Sigmoid colon (tissue), 4 donors: Measurements from ENCODE around the genes ADGRE3, OR7C2, SYDE1 and ILVBL.

DNA sequence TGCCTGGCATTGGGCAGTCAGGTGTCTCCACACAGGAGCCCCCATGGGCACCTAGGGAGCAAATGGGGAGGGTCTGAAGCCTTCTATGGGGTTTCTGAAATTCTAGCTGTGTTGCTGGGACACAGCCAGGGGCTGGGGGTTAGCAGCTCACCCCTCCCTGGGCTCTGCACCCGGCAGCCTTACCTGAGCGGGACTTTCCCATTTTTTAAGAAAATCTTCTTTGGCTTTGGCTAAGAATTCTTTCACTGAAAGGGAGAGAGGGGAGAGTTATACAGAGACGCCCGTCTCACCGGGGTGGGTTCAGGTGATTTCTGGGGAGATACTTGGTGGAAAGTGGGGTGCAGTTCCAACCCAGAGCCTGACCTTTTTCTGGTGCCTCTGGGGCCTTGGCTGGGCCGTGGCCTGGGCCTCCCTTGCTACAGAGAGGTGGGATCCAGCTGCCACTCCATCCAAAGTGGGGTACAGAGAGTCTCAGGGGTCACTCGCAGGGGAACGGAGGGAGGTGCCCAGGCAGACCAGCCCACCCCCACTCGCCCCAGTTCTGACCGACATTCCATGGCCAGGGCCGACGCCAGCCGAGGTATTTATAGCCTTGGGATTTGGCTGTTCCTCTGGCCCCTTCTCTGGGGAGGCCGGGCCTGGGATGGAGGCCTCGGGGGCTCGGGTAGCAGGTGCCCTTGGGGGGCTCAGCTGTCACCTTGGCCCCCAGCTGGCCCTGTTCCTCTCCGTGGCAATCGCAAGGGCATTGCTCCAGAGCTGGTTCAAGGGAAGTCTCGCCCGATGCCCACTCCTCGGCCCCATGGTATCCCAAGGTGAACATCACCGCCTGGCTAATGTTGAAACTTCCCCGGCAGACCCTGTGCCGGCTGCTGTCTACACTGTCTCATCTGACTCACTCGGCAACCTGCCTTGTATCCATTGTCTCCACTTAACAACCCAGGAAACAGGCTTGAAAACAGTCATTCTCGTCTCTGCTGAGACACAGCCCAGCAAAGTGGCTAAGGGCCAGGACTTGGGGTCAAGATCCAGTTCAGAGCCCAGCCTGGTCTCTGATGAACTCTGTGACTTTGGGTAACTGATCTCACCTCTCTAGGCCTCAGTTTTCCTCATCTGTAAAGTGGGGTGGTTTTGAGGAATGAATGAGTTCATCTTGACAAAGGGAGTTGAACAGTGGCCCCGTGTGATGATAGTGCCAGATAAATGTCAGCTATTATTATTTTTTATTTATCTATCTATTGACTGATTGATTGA, 10.0 kb downstream of the PRKACA start:
- PRO-cap: no peak
- RAMPAGE, long total RNA, 4 experiments: no peak in any of the 4 experiments

GRCh38 chr19:14114720-14115338, 2.7 kb downstream of the PRKACA start:
- PRO-cap: no peak
- RAMPAGE, long total RNA, 4 experiments: no peak in any of the 4 experiments

DNA sequence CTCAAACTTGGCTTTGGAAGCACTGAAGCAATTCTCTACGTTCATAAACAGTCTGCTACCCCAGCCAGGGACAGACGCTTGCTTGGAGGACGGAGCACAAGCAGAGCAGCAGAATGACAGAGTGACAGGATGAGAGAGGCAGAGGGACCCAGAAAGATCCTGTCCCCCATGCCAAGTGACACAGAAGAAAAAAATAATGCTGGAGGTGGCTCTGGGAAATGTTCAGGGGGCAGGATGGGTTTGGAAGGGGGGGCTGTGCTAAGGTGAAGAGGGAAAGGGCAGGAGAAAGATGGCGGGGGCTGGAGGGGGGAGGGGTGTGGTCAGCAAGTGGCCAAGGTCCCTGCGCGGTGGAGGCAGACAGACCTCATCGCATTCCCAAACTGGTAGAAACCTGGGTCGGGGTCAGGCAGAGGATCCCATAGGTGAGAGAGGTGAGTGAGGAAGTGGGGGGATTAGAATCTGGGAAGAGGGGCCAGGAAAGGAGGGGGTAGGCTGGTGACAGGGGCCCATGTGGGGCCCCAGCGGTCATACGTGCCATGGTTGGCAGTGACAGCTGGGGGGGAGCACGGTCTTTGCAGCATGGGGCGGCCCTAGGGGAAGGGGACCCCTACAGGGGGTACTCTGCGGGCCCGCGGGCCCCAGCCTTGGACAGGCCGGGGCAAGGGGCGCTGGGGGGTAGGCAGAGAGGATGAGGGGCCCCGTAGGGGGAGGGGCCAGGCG, 684 bp downstream of the PRKACA start:
- PRO-cap: no peak
- RAMPAGE, long total RNA, 4 experiments: no peak in any of the 4 experiments

DNA sequence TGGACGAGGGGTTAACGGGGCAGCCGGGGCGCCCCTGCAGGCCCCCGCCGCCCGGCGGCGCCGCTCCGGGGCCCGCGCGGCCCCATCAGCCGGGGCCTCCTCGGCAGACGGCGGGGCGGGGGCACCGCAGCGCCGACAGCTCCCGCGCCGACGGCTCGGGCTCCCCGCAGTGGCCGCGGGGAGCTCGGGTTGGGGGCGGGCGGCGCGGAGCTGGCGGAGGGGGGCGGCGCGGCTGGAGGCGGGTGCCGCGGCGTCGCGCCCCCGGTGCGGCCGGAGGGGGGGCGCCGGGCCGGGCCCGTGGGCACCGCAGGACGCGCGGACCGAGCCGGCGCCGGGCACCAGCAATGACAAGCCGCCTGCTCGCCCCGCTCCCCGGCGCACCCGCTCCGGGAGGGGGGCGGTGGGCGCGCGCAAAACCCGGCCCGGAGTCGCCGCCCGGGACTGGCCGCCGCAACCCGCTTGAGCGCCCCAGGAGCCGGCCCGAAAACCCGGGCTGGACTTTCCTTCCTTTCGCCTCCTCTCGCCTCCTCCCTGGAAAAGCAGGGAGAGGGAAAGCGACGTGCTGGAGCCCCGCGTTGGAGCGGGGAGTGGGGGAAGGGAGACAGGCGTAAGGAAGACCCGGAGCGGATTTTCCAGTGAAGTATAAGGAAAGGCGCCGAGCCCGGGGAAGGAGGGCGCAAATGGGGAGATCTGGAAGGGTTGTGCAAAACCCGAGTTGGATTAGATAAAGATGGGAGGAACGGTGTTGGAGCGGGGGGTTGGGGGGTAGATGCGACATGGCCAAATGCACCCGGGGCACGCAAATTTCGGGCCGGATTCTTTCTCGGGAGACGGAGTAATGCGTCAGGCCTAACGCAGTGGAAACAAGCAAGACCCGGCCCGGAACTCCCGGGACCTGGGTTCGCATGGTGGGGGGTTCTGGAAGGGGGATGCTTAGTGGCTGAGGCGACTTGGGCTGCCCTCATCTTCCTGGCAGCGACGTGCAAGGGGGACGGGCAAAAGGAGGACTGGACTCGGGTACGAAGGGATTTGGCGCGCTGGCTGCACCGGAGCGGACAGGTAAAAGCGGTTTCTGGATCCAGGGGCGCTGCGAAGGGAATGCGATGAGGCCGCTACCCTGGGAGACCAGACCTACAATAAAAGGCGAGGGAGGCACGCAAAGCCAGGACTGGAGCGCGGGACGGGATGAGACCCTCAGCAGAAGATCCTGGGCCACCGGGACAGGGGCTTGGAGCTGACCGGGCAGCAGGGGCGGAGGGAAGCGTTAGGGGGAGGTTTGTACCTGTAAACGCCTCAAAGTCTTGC, 945 bp upstream of the ADGRL1 start:
- PRO-cap: unidirectional peak, minus-strand start at position 388 of the sequence
- RAMPAGE, long total RNA, 4 experiments: no peak in any of the 4 experiments

- PRO-cap: no peak
- RAMPAGE, long total RNA, 4 experiments: no peak in any of the 4 experiments
These were observed 25.5 kb upstream of the ADGRE5 start for GRCh38 chr19:14355651-14356315.

DNA sequence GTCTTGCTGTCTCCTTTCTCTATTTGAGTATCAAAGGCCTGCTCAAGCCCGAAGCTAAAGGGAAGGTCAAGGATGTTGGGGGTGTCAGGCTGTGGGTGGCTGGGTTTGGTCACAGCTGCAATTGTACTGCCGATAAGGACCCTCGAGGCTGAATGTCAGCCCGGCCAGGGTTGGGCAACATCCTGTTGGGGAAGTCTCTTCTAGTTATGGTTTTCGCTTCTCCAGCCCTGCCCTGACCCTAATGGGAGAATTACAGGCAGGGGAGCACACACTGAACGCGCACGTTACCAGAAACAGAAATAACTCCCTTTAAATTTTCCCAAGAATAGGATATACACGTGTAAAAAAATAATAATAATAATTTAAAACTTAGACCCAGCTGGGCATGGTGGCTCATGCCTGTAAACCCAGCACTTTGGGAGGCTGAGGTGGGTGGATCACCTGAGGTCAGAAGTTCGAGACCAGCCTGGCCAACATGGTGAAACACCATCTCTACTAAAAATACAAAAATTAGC, 24.9 kb upstream of the ADGRE5 start:
- PRO-cap: no peak
- RAMPAGE, long total RNA, 4 experiments: no peak in any of the 4 experiments

DNA sequence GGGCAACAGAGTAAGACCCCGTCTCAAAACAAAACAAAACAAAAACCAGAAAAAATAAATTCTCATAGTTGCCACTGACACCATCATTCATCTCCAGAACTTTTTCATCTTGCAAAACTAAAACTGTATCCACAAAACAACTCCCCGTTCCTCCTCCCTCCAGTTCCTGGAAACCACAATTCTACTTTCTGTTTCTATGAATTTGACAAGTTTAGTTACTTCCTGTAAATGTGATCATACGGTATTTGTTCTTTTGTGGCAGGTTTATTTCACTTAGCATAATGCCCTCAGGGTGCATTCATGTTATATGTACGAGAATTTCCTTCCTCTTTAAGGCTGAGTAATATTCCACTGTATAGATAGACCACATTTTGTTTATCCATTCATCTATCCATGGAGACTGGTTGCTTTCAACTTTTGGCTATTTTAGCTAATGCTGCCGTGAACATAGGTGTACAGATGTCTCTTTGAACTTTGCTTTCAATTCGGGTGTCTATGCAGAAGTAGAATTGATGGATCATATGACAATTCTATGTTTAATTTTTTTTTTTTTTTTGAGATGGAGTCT, 13.1 kb upstream of the ADGRE5 start:
- PRO-cap: no peak
- RAMPAGE, long total RNA, 4 experiments: no peak in any of the 4 experiments

- PRO-cap: no peak
- RAMPAGE, long total RNA, 4 experiments: no peak in any of the 4 experiments
These were observed 16.2 kb downstream of the ADGRE5 start for GRCh38 chr19:14397416-14397926.

GRCh38 chr19:14412519-14413286, 6.4 kb downstream of the DDX39A start:
- PRO-cap: no peak
- RAMPAGE, long total RNA, 4 experiments: no peak in any of the 4 experiments

DNA sequence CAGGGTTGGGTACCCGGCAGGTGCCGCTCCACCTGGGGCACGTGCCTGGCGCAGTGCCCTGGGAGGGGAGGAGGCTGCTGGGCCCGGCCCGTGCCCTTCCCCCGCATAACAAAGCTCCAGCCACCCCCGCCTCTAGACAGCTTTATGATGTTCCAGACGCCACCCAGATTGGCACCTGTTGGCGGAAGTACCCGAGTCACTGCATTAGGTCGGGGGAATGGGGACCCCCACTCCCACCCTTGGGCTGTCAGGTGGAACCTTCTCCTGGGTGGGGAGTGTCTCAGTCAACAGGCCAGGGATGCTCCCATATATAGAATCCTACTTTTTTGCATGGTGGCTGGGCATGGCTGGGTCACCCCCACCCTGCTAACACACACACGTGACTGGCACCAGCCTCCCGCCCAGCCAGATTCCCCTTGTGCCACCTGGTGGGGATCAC, 828 bp downstream of the PKN1 start:
- PRO-cap: no peak
- RAMPAGE, long total RNA, 4 experiments: no peak in any of the 4 experiments

DNA sequence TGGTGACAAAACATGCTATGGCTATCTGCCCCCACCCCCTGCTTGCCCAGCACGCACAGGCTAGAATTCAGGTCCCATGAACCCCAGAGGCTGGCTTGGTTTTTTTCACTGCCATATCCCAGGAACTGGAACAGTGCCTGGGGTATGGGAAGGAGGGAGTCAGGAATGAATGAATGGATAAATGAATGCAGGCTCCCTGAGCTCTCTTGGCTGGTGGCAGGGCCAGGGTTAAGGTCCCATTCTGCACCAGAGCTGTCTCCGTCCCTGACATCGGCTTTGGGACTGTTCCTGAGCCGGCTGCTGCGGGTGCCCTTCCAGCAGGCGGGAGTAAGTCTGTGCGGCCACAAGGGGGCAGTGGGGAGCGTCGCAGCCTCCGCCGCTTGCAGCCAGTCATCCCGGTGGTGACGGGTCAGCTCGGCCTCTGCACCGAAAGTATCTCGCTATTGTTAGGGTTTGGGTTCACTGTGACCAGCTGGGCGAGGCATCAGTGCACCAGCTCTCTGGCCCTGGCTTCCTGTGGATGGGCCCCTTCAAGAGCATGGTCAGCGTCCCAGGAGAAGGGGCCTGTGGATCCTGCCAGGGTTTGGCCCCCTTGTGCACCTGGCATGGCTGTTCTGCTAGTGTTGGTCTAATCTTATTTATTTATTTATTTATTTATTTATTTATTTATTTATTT, 15.2 kb downstream of the NDUFB7 start:
- PRO-cap: no peak
- RAMPAGE, long total RNA, 4 experiments: no peak in any of the 4 experiments

DNA sequence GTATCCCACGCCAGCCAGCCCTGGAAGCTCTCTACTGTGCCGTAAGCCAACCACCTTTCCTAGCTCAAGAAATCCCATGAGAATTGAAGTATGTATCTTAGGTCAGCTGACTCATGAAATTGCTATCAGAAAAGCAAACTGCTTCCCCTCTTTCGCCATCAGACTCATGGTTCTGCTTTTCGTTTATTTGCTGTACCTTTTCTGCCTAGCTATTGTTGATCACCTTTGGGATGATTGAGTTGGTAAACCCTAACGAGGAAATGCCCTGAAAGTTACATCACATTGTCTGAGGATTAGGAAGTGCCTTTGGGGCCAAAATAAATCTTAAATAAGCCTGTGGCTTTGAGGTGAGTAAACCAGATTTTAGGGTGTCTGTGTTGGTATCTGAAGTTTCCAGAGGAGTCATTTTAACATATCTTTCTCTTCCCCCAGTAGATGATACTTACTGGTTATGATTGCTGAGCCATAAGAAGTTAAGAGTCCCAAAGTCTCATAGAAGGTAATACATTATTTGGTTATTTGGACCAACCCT, at the start of gene ADGRE3:
TSS of gene ADGRE3 (minus strand) at position 61 of the 532 bp plus-strand sequence.
- PRO-cap: no peak
- RAMPAGE, long total RNA, 4 experiments: no peak in any of the 4 experiments

DNA sequence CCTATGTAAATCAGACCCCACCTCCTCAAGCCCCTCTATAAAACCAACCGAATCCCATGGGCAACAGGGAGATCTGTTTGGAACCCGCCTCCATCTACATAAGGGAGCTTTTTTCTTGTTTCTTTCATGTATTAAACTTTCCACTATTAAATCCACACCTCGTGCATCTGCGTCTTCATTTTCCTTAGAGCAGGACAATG, 2.6 kb upstream of the OR7A5 start:
- PRO-cap: no peak
- RAMPAGE, long total RNA, 4 experiments: no peak in any of the 4 experiments

GRCh38 chr19:14941258-14941608, at the start of gene OR7C2:
Gene OR7C2, plus strand, starts transcription at chr19:14941489.
- PRO-cap: no peak
- RAMPAGE, long total RNA, 4 experiments: no peak in any of the 4 experiments

- PRO-cap: bidirectional peak, plus-strand start at chr19:15107359, minus-strand start at chr19:15107241
- RAMPAGE, long total RNA, 4 experiments: start-site peak on the plus strand in 1 of 4 experiments, at chr19:15107396-15107419 at its widest, 100 reads per replicate
These were observed at the start of gene SYDE1 for GRCh38 chr19:15106702-15107532. Gene SYDE1, plus strand, starts transcription at chr19:15107401.

- PRO-cap: unidirectional peak, plus-strand start at chr19:15125334; unidirectional peak, minus-strand start at chr19:15125704
- RAMPAGE, long total RNA, 4 experiments: start-site peak on the minus strand in 2 of 4 experiments, at chr19:15125125-15125788 at its widest, 15 to 88 reads per replicate
These were observed at the start of gene ILVBL for GRCh38 chr19:15124908-15125848. Gene ILVBL, minus strand, starts transcription at chr19:15125786.

DNA sequence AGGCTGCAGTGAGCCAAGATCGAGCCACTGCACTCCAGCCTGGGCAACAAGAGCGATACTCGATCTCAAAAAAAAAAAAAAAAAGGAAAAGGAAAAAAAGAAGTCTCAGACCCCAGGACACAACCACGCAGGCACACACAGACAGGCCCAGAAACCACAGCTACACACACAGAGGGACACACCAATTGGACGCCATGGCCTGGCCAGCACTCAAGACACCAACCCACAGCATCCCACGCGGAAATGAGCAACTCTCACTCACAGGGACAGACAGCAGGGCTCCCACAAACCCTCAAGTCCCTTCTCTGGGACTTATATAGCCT, 5.9 kb downstream of the NOTCH3 start:
- PRO-cap: no peak
- RAMPAGE, long total RNA, 4 experiments: no peak in any of the 4 experiments

DNA sequence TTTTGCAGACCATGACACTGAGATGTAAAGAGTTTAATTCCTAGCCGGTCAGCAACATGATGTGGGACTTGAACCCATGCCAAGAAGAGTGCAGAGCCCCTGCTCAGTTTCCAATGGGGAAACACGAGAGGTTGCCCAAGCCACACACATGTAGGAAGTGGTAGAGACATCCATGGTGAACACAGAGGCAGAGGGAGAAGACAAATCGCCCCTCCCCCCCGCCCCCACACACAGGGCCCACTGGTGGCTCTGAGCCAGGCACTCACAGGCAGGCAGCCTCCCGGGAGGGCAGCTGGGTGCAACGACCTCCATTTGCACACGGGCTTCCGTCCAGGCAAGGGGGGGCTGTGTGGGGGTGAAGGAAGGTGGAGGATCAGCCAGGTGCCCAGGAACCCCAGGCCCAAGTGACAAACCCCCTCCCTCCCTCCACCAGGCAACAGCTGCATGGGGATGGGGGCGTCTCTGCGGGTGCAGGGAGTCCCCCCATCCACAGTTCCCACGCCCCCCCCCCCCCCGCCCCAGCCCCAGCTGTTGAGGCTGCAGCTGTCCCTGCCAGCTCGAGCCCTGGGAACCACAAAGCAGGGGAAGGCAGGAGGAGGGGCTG, 3.5 kb downstream of the NOTCH3 start:
- PRO-cap: no peak
- RAMPAGE, long total RNA, 4 experiments: no peak in any of the 4 experiments

DNA sequence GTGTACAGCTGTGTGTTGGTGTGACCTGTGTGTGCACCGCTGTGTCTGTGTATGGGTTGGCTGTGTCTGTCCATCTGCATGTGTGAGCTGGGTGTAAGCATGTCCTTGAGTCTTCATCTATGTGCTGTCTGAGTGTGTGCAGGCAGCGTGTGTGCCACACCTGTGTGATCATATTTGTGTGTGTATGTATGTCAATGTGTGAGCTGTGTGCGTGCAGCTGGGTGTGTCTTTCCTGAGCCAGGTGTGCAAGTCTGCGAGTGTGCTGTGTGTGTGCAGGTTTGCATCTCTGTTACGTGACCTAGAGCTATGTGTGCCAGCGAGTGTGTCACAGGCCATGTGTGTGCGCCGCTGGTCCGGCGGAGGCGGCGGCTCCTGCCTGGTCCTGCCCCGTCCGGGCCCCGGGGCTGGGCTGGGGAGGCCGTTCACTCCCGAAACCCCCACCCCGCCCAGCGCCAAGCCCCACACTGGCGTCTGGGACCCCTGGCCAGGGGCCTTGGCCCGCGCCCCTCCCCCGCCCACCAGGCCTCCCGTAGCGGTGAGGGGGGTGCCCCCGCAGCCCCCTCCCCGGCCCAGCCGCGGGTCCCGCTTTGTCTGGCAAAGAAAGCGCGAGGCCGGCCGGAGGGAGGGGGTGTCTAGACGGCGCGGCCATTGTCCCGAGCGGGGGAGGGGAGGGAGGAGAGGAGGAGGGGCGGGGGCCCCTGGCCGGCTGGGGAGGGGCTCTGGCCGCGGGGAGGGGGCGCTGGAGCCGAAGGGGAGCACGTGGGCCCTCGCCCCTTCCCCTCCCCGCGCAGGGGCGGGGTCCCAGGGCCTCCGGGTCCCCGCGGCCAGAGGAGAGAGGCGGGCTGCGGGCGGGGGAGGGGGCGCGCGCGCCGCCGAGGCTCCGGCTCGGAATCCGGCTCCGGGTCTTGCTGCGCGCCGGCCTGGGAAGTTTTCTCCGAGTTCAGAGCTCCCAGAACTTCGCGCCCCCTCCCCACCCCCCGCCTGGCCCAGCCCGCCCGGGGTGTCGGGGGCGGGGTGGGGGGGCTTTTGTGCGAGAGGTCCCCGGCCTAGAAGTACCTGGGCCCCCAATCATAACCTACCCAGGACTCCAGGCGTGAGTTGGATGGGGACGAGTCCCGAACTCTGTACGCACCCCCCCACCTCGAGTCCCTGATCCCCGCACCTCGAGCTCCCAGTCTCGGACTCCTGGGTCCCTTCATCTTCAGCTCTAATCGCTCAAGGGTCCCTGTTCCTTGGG, 1.0 kb downstream of the NOTCH3 start:
- PRO-cap: unidirectional peak, plus-strand start at position 337 of the sequence; unidirectional peak, plus-strand start at position 932 of the sequence
- RAMPAGE, long total RNA, 4 experiments: no peak in any of the 4 experiments

GRCh38 chr19:15213614-15214261, 12.9 kb upstream of the NOTCH3 start:
- PRO-cap: no peak
- RAMPAGE, long total RNA, 4 experiments: no peak in any of the 4 experiments